Peripheral blood mononuclear cell (primary cell): ENCODE results near the gene PPARGC1A.

GRCh38 chr4:18829096-18829469 is 807.5 kb upstream of the LCORL start:
- PRO-cap, 8 experiments = no peak in any of the 8 experiments

DNA sequence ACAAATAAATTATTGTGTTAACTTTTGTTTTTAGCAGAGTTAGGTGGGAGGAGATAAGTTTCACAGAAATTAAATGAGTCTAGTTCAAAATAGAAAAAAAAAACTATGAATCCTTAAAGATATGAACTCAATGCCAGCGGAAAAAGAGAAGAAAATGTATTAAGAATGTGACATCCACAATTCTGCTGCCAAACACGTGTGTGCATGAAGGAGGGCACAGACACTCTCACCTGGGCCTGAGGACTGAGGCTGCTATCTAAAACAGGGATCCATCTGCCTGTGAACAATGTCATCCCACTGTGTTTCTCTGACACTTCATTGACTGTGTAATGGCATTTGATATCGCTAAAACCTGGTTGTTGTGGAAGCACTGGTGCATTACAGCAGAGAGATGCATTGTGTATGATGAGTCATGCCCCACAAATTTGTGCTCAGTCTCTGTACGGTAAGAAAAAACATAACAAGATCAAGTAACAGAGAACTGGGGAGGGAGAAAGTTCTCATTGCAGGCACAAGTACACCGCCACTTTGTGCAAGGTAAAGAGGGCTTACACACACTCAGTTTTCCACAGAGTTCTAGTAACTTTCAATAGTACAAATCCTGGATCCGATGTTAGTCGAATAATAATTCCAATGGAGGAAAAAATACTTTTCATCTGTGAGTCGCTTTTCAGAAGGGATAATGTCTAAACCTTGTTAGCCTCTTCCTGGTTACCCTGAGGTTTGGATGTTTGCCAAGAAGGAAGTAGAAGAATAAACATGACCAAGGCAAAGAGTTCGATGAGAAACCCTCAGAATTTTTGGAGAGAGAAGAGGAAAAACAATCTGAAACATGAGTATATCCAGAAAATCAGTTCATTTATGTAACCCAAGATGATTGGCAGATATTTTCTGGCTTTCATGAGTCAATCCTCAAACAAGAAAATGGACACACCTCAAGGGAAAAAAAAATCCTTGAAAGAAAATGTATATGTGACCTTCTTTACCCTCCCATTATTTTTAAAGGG is 512.6 kb upstream of the SLIT2 start:
- PRO-cap, 8 experiments = no peak in any of the 8 experiments

- PRO-cap, 8 experiments = no peak in any of the 8 experiments
Measured at GRCh38 chr4:22504153-22504965, 11.5 kb downstream of the ADGRA3 start.

DNA sequence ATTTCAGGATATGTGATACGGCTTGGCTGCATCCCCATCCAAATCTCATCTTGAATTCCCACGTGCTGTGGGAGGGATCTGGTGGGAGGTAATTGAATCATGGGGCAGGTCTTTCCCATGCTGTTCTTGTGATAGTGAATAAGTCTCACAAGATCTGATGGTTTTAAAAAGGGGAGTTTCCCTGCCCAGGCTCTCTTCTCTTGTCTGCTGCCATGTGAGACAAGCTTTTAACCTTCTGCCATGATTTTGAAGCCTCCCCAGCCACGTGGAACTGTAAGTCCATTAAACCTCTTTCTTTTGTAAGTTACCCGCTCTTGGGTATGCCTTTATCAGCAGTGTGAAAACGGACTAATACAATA is 504.6 kb upstream of the ADGRA3 start:
- PRO-cap, 8 experiments = no peak in any of the 8 experiments

GRCh38 chr4:23875048-23875723 is 14.7 kb downstream of the PPARGC1A start:
- PRO-cap, 8 experiments = no peak in any of the 8 experiments

DNA sequence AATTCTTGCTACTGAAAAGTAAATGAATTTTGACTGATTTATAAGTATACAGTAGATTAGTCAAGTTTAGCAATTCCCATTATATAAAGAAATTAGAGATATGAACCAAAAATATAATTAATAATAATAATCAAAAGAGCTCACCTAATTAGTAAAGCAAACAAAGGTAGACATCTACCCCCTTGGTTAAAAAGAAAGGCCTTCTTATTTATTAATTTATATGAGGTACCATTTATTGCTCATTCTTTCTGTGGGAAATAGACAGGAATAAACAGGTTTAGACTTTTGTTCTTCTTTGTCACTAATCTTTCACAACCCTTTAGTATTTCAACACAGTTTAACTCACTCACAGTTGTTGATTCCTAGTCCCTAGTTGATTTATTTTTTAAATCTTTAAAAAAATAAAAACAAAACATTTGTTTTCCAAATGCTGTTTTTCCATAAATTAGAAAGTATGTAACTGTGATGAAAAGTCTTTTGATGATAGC is 5.6 kb downstream of the PPARGC1A start:
- PRO-cap, 8 experiments = no peak in any of the 8 experiments

DNA sequence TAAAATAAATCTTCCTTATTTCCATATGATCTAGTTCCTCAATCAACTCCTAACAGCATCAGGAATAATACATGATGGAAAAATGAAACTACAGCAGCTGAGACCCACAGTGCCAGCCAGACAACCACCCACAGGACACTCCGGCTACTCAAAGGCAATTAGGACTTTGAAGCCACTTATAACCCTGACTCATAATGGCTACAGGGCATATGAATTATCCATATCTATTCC is 1.6 kb downstream of the PPARGC1A start:
- PRO-cap, 8 experiments = no peak in any of the 8 experiments

DNA sequence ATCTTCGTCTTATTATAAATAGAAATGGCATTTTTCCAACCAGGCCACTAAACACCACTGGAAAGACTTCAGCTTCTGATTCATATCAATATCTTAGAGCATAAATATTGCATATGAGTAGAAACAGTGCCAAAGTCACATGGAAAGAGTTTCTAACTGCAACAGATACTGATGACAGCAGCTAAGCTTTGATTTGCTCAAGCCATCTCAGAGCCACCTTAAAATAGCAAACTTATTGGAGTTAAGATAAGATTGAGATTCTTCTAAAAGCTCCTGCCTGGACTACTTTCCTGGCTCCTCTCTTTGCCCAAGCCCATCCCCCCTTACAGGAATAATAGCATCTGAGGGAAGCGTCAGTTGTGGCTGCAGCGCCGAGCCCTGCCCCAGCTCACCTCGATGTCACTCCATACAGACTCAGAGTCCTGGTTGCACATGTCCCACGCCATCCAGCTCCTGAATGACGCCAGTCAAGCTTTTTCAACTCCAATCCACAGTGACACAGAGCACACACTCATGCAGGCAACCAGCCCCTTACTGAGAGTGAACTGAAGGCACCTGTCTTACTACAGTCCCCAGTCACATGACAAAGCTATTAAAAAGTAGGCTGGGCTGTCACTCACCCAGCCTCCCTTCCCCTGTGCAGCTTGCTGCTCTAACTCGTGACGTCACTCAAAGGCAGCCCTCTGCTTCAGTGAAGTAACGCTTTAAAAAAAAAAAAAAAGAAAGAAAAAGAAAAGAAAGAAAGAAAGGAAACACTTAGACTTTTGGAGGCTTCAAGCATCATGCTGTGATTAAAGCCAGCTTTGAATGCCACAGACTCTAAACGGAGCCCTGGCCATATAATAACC is at the start of gene PPARGC1A:
TSS of gene PPARGC1A (minus strand) at position 536 of the 848 bp plus-strand sequence.
- PRO-cap, 8 experiments = no peak in any of the 8 experiments

GRCh38 chr4:24057939-24058556 is 168.2 kb upstream of the PPARGC1A start:
- PRO-cap, 8 experiments = no peak in any of the 8 experiments

GRCh38 chr4:24539806-24540589 is 44.4 kb downstream of the DHX15 start:
- PRO-cap, 8 experiments = no peak in any of the 8 experiments

GRCh38 chr4:25115899-25116207 is 44.4 kb downstream of the SEPSECS start:
- PRO-cap, 8 experiments = no peak in any of the 8 experiments

DNA sequence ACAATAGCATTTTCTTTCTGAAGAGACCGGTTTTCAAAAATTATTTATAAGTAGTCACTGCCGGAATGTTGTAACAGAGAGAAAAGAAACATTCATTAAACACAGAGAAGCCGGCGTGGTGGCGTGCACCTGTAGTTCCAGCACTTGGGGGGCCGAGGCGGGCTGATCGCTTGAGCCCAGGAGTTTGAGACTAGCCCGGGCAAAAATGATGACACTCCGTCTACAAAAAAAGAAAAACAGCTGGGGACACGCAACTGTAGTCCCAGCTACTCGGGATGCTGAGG is 855 bp downstream of the ZCCHC4 start:
- PRO-cap, 8 experiments = no peak in any of the 8 experiments

DNA sequence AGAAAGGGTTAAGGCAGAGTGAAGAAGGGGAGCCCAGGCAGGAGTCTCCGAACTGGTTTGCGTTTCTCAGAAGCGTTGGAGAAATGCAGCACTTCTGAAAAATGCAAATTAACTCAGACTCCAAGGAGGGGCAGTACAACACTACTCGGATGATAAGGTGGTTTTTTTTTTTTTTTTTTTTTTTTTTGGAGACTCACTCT is 67.2 kb downstream of the ANAPC4 start:
- PRO-cap, 8 experiments = no peak in any of the 8 experiments

DNA sequence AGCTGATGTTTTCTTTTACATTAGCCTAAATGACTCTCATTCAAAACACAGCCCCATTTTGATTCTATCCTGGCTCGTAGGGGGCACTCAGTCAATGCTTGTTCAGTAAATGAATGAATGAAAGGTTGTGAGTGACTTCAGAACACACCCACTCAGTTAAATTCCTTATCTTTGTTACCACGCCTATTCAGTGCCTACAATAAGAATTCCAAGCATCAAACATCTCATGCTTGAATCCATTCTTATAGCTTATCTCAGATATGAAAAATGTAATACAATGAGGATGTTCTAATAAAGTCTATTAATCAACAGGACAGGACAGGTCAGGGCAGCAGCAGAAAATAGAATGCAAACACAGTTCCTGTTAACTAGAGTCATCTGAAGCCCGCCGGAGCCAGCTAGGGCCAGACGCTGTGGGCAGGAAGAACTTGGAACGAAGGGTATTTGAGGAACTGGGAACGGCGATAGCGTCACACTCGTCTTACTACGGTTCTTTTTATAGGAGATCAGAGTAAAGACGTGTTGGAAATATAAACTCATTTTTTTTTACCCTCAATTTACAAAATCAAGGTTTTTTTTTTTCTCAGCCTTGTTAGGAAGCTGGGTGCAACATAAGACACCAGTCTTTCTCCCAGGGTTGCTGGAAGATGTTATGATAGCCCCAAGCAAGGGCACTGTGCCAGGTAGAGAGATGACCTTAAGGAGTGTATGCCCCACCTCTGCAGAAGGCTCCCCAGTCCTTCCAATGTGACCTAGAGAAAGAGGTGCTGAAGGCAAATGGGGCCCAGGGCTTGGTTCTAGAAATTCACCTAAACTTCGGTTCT is 48.3 kb downstream of the SEL1L3 start:
- PRO-cap, 8 experiments = no peak in any of the 8 experiments

DNA sequence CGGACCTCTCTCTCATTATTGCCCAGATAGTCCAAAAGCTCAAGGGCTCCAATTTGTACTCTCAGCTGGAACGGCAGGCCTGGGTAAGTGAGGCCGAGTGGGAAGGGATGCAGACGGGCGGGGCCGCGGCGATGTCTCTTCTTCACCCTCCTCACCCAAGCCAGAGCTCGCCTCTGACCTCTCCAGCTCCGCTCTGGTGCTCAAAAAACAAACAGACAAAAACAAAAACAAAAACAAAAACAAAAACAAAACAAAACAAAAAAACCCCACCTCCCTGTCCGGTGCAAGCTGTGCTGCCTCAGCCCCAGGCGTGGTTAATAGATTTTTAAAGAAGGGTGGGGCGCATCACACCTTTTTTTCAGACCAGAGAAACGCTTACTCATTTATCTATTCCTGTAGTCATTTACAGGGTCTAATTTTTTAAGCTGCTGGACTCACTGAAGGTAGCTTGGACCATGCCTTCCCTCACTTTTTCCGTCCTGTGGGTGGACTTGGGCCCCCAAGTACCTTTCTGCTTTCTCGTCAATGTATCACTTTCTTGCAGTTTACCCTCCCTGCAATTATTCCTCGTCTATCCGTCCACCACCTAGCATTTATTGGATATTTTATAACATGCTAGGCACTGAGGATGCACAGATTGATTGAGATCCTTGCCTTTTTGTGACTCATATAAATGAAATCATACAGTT is 470 bp downstream of the TBC1D19 start:
- PRO-cap, 8 experiments = peak in 5 of 8 experiments; most common plus-strand start position 264 of the sequence (in 1); most common minus-strand start position 175 of the sequence (in 4)

DNA sequence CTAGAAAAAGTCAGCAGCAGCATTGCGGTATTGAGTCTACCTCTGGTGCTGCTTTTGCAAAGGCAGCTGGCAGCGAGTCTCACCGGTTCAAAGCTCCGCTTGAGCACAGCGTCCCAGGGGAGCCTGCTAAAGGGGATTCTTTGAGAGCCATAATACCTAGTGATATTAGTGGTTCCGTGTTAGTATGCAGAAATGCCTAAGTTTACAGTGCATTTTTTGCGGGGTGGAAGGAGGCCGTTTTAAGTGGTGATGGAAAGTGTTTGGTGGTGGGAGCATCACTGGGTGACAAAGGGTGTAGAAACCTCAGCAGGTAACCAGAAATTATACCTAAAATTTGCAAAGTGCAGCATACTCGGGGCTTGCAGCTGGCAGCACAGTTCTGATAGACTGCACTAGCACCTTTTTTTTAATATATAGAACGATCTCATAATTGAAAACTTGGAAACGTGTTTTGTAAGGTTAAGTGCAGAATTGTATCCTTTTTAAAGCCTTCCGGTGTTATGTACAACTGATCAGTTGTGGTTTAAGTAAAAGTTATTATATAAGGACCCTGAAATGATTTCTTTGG is 1.2 kb downstream of the STIM2 start:
- PRO-cap, 8 experiments = peak in 8 of 8 experiments; most common plus-strand start position 33 of the sequence (in 8); most common minus-strand start position 81 of the sequence (in 6)

GRCh38 chr4:26885904-26886755 is 25.5 kb downstream of the STIM2 start:
- PRO-cap, 8 experiments = peak in 8 of 8 experiments; most common plus-strand start chr4:26886147 (in 7); most common minus-strand start chr4:26886035 (in 6)

- PRO-cap, 8 experiments = no peak in any of the 8 experiments
Measured at GRCh38 chr4:27005938-27006539, 145.4 kb downstream of the STIM2 start.

- PRO-cap, 8 experiments = no peak in any of the 8 experiments
Measured at GRCh38 chr4:31996583-31997083, 1276.5 kb downstream of the PCDH7 start.

- PRO-cap, 8 experiments = peak in 3 of 8 experiments; most common minus-strand start chr4:33358672 (in 3)
Measured at GRCh38 chr4:33358573-33358890, 2638.4 kb downstream of the PCDH7 start.